Mononuclear cell (primary cell): ENCODE measurements around a stretch of chr9.

DNA sequence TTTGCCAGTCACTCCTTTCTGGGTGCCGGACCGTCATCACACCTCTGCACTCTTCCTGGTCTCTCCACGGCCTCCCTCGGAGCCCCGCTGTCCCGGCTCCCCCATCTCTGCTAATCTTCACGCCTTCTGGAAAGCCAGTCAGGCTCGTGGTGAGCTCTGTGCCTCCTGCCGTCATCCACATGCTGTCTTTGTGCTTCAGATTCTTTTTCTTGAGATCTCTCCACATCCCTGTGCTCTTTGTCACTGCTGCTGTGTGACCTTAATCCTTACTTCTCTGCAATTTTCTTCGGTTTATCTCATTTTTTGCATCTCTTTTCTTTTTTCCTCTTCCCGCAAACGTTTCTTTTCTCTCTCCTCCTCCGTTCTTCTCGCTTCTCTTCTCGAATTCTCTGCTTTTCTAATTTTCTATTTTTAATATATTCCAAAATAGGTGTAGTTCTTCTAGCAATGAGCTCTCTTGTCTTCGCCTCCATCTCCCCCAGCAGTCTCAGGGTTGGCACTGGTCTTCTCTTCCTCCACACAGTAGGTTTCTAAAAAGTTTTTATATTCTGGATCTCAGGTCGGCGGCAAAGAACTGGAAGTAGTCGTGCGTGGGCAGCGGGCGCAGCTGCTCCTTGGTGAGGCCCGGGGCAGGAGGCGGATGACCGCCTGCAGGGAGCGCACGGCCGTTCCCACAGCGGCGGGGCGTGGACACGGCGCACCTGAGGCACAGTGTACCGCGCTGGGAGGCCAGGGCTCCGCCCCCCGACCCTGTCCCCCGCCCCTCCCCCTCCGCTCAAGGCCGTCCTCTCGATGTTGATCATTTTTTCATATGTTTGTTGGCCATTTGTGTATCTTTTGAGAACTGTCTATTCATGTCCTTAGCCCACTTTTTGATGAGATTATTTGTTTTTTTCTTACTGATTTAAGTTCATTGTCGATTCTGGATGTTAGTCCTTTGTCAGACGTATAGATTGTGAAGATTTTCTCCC is 92.3 kb downstream of the STX17 start:
- RRBS, result 97% methylated on average over 6 of the region's 43 CpGs

- RRBS, result no CpG with 5 or more reads among the region's 5 CpGs
Observed at GRCh38 chr9:100009648-100010259, 89.0 kb downstream of the ERP44 start.

DNA sequence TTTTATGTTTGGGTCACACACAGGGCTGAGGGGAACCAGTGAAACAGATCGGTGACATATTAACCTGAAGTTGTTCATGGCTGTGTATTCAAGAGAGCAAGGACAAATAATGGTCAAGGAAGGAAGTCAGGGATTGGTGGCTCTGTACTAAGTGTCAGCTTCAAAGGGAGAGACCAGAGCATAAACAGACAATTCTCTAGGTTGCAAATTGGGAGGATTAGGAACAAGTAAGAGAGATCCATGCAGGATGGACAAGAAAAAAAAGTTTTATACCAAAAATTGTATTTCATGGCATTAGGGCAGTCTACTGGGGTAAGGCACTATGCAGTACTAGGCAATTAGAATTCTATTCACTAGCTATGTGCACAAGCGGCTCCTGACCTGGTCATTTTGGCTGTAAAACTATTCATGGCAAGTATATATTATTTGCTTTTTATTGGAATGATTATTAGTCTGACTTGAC is 156.3 kb downstream of the PLPPR1 start:
- RRBS, result no CpG with 5 or more reads among the region's 2 CpGs

GRCh38 chr9:101381786-101382537 is 2.8 kb downstream of the BAAT start:
- RRBS, result no CpG with 5 or more reads among the region's 3 CpGs

GRCh38 chr9:101398255-101398478 is 251 bp downstream of the MRPL50 start:
- RRBS, result no CpG with 5 or more reads among the region's 9 CpGs

- RRBS, result no CpG with 5 or more reads among the region's 5 CpGs
Observed at GRCh38 chr9:101442193-101442952, 6.8 kb upstream of the ALDOB start.

DNA sequence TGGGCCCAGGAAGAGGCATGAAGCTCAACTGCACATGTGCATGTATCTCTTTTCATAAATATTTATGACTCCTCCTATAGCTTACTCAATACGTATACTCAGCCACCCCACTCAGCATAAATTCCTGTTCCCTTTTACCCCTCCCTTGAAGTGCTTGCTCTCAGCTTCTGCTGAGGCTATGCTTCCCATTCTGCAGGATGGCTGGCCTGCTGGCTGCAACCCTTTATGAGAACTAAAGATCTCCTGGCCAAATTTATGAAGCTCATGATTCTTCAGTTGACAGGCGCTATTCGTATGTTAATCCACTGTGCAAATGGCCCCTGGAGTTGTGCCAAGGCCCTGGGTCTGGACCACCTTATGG is 14.7 kb downstream of the PPP3R2 start:
- RRBS, result no CpG with 5 or more reads among the region's 3 CpGs

- RRBS, result no CpG with 5 or more reads among the region's 7 CpGs
Observed at GRCh38 chr9:104748628-104749177, 1.2 kb downstream of the NIPSNAP3A start.

DNA sequence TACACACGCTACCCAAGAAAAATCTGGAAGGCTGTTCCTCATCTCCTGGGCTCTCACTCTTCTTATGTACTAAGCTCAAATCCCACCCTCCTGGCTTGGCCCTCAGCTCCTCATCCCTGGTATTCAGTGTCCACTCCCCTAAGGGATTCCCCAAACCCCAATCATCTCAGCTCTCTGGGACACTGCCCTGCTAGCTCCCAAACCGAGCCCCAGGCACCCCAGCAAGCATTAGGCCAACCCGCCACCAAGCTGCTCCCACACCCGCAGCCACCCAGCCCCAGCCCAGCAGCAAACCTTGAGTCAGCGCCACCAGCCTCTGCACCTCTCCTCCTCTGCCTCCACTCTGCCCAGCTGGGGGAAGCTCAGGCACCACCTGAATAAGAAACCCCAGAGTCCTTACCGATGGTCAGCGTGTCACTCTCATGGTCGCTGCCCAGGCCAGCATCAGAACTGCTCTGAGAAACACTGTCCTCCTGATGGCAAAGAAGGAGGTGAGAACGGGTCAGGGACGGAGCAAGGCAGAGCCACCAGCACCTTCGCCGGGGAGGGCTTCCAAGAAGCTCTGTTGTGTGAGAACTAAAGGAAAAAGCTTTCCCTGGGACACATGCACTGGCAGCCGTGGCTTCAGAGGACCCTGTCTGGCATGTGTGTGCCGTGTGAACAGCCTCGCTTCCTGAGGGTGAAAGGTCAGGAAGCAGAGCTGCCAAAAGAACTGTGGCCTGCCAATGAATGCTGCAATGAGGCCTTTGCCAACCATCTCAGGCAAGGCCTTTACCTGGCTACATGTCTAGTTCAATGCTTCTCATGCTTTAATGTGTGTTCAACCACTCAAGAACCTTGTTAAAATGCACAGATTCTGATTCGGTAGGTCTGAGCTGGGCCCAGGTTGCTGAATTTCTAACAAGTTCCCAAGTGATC is 53.3 kb downstream of the NIPSNAP3B start:
- RRBS, result no CpG with 5 or more reads among the region's 16 CpGs

- RRBS, result no CpG with 5 or more reads among the region's 9 CpGs
Observed at GRCh38 chr9:104904657-104905505, 23.1 kb downstream of the ABCA1 start.

DNA sequence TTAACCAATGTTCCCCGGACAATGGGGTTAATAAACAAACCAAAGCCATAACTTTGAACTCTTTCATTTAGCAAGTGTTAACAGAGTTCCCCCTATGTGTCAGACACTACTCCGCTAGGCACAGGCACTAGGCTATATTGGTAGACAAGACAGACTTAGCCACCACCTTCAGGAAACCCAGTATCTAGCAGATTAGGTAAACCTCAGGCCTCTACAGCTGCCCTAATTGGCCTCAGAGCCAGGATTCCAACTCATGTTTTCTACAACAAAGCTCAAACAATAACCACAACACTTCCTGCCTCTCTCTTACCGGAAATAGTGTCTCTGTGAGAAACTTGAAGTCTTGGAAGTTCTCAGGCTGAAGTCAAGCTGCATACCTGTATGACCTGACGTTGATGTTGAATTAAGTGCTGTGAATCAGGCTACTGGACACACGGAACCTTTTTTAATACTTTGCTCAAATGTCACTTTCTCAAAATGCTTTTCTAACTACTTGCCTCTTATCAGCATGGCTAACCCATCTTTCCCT is 116.6 kb upstream of the SLC44A1 start:
- RRBS, result no CpG with 5 or more reads among the region's 5 CpGs

DNA sequence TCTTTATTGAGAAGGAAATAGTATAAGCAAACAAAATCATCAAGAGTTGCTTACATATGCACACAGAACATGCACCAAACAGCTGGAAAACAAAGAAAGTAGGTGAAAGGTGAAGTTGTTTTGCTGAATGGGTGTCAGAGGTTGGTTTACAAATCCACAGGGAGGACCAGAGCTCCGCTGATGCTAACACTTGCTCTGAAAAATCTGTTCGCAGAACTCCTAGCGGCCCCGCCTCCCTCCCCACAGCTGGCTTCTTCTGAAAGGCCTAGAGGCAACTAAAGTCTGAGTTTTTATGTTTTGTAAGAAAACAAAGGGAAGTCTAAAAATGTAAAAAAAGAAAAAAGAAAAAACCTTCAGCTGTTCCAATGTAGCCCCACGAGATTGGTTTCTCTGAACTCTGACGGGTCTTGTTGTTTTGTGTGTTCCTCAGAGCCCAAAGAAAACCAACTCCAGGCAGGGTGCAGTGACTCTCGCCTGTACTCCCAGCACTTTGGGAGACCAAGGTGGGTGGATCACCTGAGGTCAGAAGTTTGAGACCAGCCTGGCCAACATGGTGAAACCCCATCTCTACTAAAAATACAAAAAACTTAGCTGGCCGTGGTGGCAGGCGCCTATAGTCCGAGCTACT is 105.8 kb upstream of the SLC44A1 start:
- RRBS, result no CpG with 5 or more reads among the region's 10 CpGs

- RRBS, result no CpG with 5 or more reads among the region's 1 CpG
Observed at GRCh38 chr9:105141527-105142010, 102.9 kb upstream of the SLC44A1 start.

- RRBS, result no CpG with 5 or more reads among the region's 10 CpGs
Observed at GRCh38 chr9:105191553-105192269, 52.7 kb upstream of the SLC44A1 start.

- RRBS, result no CpG with 5 or more reads among the region's 10 CpGs
Observed at GRCh38 chr9:105385131-105386049, 62.4 kb upstream of the FSD1L start.

- RRBS, result no CpG with 5 or more reads among the region's 6 CpGs
Observed at GRCh38 chr9:105458358-105458916, 10.6 kb downstream of the FSD1L start.

DNA sequence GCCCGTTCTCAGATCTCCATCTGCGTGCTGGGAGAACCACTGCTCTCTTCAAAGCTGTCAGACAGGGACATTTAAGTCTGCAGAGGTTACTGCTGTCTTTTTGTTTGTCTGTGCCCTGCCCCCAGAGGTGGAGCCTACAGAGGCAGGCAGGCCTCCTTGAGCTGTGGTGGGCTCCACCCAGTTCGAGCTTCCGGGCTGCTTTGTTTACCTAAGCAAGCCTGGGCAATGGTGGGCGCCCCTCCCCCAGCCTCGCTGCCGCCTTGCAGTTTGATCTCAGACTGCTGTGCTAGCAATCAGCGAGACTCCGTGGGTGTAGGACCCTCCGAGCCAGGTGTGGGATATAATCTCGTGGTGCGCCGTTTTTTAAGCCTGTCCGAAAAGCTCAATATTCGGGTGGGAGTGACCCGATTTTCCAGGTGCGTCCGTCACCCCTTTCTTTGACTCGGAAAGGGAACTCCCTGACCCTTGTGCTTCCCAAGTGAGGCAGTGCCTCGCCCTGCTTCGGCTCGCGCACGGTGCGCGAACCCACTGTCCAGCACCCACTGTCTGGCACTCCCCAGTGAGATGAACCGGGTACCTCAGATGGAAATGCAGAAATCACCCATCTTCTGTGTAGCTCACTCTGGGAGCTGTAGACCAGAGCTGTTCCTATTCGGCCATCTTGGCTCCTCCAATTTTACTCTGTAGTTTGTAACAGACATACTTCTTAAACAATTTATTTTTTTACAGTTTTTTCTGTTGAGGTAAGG is 88.2 kb downstream of the TMEM38B start:
- RRBS, result no CpG with 5 or more reads among the region's 28 CpGs

- RRBS, result no CpG with 5 or more reads among the region's 6 CpGs
Observed at GRCh38 chr9:106675614-106676499, 187.1 kb upstream of the ZNF462 start.

- RRBS, result no CpG with 5 or more reads among the region's 4 CpGs
Observed at GRCh38 chr9:106698247-106698684, 164.7 kb upstream of the ZNF462 start.

DNA sequence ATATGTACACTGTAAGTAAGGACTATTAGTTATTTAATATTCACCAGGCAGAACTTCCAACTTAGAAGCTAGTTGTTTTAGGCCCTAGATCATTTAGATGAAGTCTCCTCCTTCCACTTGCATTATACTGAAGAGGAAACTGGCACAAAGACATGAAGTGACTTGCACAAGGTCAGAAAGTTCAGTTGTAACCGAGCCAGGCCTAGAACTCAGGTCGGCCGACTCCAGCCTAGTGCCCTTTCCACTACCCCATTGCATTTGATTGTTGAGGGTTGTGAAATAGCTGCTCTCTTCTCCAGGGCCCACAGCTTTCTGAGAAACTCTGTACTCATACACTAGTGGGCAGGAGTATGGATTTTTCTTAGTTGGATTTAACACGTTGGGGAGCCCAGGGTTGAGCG is 5.6 kb downstream of the ZNF462 start:
- RRBS, result no CpG with 5 or more reads among the region's 5 CpGs